ENCODE measurements around a stretch of chr3.

DNA sequence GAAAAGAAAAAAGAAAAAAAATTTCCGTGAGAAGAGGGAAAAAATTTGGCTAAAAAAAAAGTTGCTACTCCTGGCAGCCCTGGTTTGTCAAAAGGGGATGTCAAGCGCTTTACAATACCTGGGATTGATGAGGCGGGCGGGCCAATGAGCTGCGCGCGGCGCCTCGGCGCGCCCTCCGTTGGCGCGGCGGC, 201 bp upstream of the ZIC1 start:
- RRBS: no CpG with 5 or more reads among the region's 15 CpGs

DNA sequence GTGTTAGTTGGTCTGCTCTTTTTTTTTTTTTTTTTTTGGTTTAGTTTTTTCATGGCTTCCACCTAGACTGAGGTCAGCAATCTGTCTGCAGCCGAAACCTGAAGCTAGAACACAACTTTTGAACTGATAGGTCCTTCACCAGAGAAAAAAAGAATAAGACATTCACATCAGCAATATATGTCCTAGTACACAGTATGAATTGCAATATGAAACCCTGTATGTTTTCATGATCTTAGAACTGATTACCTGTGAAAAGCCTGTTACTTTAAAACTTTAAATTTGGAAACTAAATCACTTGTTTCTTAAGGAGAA, 323.7 kb downstream of the ZIC1 start:
- RRBS: no CpG with 5 or more reads among the region's 1 CpG

DNA sequence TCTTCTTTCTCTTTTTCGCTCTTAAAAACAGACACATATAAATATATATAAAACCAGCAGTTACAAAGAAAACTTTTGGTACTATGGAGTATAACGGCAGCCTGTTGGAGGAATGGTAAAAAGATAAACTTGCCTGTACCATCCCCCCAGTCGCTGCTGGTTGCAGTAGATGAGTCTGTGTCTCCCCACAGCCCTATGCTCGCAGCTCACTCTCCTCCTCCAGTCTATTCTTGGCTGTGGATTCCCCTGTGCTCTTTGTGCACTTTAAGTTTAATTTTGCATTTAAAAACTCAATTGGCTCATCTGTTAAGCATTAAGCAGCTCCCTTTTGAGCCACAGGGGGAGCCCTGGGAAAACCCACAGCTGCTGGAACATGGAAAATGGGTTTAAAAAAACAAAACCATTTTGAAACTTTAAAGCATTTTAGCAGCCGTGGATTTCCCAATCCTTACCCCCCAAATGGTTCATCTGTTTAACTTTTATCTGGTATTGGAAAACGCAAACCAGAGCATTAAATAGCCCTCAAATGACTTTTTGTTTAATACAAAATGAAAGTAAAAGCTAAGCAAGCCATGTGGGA, 536.8 kb downstream of the ZIC1 start:
- RRBS: no CpG with 5 or more reads among the region's 6 CpGs

GRCh38 chr3:148157064-148157435, 540.7 kb upstream of the AGTR1 start:
- RRBS: no CpG with 5 or more reads among the region's 6 CpGs

DNA sequence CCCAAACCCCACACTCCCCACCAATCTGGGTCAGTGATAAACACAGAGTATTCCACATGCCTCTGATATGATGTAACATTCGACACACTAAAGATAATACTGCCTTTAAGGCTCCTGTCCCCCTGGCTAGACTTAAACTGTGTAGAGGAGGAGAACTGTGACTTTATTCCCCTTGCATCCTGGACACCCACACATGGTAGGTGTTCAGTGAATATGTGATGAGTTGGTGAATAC, 39.6 kb downstream of the AGTR1 start:
- RRBS: no CpG with 5 or more reads among the region's 1 CpG

- RRBS: no CpG with 5 or more reads among the region's 24 CpGs
These were observed 44.3 kb upstream of the GYG1 start for GRCh38 chr3:148946890-148947496.

DNA sequence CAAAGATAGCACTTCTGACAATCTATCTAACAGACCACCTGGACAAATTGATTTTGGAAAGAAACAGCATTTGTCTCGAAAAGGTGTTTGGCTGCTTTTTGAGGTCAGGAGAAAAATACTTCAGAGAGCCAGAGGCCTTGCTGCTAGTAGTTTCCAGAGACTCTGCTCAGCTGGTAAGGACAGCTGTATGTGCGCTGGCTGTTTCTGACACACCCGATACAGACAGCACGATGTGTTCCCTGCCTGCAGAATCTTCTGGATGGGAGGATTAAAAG, 15.7 kb upstream of the GYG1 start:
- RRBS: no CpG with 5 or more reads among the region's 4 CpGs

GRCh38 chr3:149128780-149129138, 679 bp upstream of the HPS3 start:
- RRBS: no CpG with 5 or more reads among the region's 3 CpGs

DNA sequence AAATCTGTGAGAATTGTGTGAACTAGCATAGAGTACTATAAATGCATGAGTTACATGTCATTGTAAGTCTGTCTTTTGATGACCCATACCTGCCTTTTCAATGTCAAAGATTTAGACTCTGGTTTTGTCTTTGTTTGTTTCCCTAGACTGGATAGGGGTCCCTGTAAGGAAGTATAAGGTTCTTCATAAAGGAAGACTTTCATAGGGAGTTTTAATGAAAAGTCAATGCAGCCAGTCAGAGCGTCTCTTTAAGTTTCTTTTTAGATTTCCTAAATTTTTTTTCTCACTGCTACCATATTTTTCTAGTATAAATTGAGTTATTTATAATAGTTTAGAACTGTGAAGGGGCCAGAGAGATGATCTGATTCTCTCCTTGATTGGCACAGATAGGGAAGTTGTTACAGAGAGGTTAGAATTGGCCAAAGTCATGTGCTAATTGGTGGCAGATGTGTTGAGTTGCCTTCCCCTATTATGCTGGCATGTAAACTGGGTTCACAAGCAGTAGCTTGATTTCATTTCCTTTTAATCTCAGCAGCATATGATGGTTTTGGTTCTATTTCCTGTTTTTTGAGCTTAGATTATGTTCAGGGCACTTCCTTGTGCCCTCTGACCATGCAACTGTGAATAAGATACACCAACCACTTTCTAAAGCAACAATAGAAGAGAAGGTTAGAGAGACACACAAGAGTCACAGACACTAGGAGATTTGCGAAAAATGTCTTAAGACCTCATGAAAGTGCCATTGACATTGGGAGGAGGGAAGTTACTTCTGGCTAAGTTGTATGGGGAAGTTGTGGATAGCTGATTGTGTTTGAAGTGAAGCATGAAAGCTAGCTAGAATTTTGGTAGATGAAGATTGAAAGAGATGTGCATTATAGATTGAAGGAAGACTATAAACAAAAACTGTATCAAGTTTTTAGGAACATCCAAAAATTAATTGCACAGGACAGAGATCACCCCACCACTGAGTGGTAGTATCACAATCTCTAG, 16.5 kb downstream of the HPS3 start:
- RRBS: no CpG with 5 or more reads among the region's 2 CpGs

GRCh38 chr3:149199346-149200098, 22.1 kb downstream of the CP start:
- RRBS: no CpG with 5 or more reads among the region's 7 CpGs

GRCh38 chr3:149200517-149200719, 21.2 kb downstream of the CP start:
- RRBS: no CpG with 5 or more reads among the region's 4 CpGs

DNA sequence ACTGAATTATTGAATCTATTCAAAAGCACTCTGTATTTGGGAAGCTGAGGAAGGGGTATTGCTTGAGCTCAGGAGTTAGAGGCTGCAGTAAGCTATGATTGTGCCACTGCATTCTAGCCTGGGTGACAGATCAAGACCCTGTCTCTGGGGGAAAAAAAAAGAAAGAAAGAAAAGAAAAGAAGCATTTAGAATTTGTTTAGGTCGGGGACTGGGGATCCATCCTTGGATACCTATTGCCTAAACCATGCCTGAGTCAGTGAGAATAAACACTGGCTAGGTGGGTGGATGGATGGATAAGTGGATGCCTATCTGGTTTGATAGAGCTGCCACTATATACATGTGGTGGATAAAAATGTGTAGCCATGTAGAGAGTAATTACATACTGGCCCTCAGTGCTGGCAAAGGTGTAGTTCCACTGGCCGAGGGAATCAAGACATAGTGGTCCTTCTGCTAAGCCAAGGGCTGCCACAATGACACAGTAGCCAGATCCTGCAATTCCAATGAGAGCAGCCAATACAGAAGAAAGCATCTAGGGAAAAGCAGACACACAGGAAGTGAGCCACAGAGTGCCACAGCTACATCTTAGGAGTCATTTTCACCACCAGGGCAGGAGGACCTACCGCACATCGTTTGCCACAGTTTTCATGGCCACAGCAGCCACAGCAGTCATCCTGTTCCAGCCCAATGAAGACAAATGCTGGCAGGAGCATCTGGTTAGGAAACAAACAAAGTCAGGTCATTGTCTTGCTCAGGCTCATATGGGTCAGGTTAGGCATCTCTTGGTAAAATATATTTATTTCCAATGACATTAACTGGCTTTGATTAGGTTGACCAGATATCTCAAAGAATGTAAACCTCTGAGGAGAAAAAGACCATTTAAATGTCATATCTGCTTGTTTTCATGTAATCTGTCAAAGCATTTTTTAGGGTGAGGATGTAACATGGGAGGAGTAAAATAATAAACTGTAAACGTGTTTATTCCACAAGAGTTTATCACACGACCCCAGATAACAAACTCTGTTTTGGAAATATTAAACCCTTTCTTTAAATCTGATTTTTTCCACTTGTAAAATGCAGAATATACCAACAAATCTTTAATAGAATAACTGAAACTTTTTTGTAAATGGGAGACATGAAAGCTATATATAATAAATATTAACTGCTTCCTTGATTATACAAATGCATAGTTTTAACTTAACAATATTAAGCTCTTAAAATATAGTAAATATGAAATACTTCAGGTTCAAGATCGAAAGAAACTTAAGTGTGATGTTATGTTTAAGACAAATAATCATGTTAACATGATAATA, 1.9 kb downstream of the TM4SF1 start:
- RRBS: no CpG with 5 or more reads among the region's 7 CpGs

GRCh38 chr3:149401944-149402347, 24.5 kb upstream of the TM4SF1 start:
- RRBS: no CpG with 5 or more reads among the region's 2 CpGs

GRCh38 chr3:149404635-149405025, 27.2 kb upstream of the TM4SF1 start:
- RRBS: no CpG with 5 or more reads among the region's 2 CpGs

DNA sequence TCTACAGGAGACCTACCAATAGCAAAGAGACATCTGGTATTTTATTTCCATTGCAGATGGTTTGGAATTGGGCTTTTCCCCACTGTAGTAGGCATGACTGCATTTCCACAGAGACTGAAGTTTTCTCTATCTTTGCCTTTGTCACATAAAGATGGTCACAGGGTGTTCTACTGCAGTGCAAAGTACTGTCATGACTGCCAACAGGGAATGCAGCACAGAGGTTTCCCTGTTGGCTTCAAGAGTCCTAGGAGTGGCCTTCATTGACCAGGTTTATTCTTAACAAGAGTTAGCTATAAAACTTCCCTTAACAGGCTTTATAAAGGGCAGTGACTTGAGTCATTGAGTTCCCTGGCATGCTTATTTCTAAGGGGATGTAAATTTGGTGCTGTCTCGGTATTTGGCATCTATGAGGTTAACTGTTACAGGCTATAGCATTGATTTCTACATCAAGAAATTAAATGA, 36.7 kb upstream of the TM4SF4 start:
- RRBS: no CpG with 5 or more reads among the region's 1 CpG

GRCh38 chr3:149536345-149537044, 62.0 kb downstream of the TM4SF4 start:
- RRBS: no CpG with 5 or more reads among the region's 15 CpGs

GRCh38 chr3:149541684-149542305, 67.3 kb downstream of the TM4SF4 start:
- RRBS: no CpG with 5 or more reads among the region's 4 CpGs

- RRBS: no CpG with 5 or more reads among the region's 8 CpGs
These were observed 67.9 kb downstream of the TM4SF4 start for GRCh38 chr3:149542306-149542803.

DNA sequence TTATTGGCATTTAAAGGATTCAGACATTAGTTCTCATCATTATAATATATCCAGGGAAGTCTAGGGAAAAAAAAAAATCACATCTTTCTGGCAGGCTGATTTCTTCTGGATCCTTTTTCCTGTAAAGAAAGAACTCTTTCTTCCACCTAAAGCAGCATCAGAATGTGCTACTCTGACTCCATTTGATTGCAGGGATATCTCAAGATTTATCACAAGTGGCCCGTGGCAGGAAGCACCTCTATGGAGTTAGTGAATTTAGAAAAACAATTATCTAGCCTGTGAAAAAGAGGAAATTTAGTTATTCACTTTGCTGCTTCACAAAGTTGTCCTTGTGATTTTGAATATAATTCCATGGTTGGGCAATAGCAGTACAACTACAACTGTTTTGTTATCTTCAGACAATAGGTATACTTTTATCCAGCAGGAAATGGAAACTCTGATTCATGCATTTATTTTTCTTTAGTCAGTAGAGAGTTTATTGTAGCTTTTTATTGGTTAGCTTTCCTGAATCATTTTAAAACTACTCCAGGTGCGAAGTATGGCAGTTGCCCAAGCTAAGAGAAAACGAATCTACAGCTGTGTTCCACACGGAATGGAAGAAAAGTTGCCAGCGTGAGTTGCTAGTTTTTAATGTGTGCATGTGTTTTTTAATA, 80.2 kb downstream of the TM4SF4 start:
- RRBS: no CpG with 5 or more reads among the region's 5 CpGs

DNA sequence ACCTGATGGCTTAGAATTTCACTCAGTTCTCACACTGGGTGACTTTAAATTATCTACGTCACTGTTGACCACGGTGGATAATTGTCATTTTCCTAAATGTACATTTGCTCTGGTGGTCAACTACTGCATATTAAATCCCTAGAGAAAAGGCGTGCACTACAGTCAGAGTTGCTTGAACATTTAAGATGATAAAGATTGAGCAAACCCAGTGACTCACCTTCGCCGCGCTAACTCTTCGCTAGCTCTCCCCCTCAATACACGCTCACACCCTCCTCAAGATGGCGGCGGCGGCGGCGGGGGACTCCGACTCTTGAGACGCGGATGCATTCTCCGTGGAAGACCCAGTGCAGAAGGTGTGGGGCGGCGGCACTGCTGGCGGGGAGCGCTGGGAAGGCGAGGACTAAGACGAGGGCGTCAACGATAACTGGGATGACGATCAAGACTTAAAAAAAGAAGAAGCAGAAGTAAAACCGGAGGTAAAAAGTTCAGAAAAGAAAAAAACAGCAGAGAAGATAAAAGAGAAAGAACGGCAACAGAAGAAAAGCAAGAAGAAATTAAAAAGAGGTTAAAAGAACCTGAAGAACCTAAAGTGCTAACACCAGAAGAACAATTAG, 79.9 kb upstream of the PFN2 start:
- RRBS: no CpG with 5 or more reads among the region's 28 CpGs